ENCODE measurements around the genes AGAP4, SYT15, PTPN20 and SYT15B.

GRCh38 chr10:45000011-45000626, 604 bp upstream of the ZNF22 start:
- RRBS = no CpG with 5 or more reads among the region's 9 CpGs

GRCh38 chr10:45379150-45379758, 5.2 kb downstream of the ALOX5 start:
- RRBS = no CpG with 5 or more reads among the region's 9 CpGs

GRCh38 chr10:45847231-45847892, at the start of gene AGAP4:
Gene AGAP4, minus strand, starts transcription at chr10:45847500.
- RRBS = no CpG with 5 or more reads among the region's 20 CpGs

DNA sequence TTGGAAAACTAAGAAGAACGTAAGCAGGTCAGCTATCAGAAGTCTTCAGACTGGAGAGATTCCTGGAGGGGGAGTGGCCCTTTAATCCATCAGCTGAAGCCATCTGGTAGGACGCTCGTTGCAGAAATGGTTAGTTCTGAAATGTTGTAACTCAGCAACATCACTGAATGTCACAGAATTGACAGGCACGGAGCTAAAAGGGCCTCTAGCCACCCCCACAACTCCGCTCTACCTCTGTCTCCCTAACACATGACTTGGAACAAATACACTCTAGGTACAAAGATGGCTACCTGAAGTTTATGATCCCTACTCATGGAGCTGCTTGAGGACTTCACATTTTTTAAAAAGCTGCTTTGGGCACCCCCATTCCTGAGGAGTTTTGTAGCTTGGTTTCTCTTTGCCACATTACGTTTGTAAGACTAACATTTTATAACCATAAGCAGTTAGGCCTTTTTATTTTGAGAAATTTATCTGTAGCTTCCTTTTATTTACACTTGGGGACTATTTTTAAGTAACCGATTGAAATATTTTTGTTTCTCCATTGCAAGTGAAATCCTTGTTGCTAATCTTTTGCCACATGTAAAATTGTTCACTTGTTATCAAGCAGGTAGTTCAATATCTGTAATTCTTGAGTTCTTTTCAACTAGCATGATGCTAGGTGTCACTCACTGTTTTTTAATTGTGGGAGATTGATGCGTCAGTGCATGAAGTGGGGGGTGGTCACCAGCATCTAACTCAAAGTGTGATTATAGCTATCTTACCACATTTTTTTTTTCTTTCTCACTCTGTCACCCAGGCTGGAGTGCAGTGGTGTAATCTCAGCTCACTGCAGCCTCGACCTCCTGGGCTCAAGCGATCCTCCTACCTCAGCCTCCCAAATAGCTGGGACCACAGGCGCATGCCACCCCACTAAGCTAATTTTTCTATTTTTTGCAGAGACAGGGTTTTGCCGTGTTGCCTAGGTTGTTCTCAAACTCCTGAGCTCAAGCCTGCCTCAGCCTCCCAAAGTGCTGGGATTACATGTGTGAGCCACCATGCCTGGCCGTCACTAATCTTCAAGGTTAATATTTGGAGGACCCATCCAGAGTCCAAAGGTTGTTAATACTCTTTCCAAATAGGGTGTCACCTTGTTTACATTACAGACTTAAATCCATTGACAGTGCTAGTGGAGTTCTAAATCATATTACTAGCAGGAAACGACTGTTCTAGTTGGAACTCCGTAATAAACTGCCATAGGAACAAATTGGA, 28.6 kb downstream of the NCOA4 start:
- RRBS = no CpG with 5 or more reads among the region's 15 CpGs

- RRBS = no CpG with 5 or more reads among the region's 81 CpGs
Measured at GRCh38 chr10:46284340-46285357, 2.1 kb upstream of the ANTXRL start.

GRCh38 chr10:46578900-46579219, at the start of gene SYT15:
Gene SYT15, plus strand, starts transcription at chr10:46579128.
- RRBS = 2% methylated on average over 14 of the region's 36 CpGs

DNA sequence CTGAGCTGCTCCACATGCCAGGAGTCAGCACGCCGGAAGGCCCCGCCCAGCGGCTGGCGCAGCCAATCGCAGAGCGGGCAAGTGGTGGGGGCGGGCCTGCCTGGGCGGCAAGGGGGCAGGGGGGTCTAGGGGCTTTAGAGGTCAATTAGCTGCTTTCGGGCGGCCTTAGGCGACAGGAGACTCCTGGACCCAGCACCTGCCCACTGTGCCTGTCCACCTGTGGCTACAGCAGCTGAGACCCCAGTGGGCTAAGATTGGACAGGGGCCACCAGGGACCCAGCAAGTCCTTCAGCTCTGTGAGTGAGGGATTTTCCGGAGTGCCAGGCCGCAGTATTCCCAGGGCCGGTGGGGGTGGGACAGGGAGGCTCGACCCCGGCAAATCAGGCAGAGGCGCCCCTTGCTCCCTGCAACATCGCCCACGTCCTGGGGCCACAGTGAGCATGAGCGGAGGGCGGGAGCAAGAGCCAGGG, 154.3 kb upstream of the PTPN20 start:
- RRBS = no CpG with 5 or more reads among the region's 22 CpGs

- RRBS = no CpG with 5 or more reads among the region's 30 CpGs
Measured at GRCh38 chr10:46911152-46911552, at the start of gene PTPN20. Gene PTPN20, plus strand, starts transcription at chr10:46911428.

- RRBS = no CpG with 5 or more reads among the region's 15 CpGs
Measured at GRCh38 chr10:47023231-47023768, 112.1 kb downstream of the PTPN20 start.

- RRBS = no CpG with 5 or more reads among the region's 5 CpGs
Measured at GRCh38 chr10:47207215-47207630, 92.8 kb upstream of the GDF10 start.

DNA sequence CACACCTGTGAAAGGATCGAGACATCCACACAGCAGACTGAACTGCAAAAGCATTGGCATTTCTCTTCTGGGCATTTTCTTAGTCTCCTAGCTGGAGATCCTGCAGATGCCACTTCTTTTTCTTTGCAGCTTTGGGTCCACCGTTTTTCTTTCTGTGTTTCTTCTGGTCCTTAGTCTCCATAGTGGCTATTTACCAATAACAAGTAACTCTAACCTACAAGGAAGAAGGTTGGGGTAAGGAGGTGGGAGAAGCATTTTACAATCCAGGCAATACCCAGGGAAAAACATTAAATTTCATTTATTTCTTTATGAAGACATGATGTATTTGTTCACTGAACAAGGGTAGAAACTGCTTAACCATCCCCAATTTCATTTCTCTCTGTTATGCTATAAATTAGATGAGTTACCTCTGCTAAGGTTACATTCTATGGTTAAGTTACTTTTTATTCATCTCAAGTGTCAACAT, 28.3 kb upstream of the AGAP9 start:
- RRBS = no CpG with 5 or more reads among the region's 2 CpGs

DNA sequence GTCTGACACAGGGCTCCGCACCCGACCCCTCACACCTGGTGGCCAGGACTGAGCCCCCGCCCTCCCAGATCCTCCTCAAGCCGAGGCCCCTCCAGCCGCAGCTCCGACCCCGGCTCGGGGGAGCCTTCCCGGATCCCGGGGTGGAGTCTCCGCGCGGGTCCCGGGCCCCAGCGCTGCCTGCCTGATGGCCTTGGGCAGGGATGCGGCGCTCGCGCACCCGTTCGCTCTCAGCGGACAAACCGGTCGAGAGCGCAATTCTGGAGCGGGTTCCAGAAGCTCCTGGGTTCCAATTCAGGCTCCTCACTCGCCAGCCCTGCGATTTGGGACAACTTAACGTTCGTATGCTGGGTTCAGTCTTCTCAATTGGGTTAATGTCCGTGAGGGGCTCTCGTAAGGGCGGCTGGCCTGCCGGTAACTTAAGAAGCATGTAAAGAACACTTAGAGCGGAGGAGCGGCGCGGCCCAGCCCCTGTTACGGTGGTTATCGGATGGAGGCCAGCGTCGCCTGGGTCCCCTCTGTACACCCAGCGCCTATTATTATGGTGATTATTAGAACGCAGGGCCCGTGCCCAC, at the start of gene SYT15B:
Gene SYT15B, minus strand, starts transcription at position 555 of the 572 bp plus-strand sequence.
- RRBS = no CpG with 5 or more reads among the region's 45 CpGs

- RRBS = no CpG with 5 or more reads among the region's 1 CpG
Measured at GRCh38 chr10:47942182-47942705, 23.8 kb downstream of the NPY4R2 start.

- RRBS = no CpG with 5 or more reads among the region's 3 CpGs
Measured at GRCh38 chr10:48194751-48195377, 79.6 kb downstream of the FRMPD2 start.

- RRBS = 49% methylated on average over 4 of the region's 13 CpGs
Measured at GRCh38 chr10:48251491-48252229, 22.8 kb downstream of the FRMPD2 start.

GRCh38 chr10:48307256-48307639, 771 bp downstream of the MAPK8 start:
- RRBS = no CpG with 5 or more reads among the region's 19 CpGs

DNA sequence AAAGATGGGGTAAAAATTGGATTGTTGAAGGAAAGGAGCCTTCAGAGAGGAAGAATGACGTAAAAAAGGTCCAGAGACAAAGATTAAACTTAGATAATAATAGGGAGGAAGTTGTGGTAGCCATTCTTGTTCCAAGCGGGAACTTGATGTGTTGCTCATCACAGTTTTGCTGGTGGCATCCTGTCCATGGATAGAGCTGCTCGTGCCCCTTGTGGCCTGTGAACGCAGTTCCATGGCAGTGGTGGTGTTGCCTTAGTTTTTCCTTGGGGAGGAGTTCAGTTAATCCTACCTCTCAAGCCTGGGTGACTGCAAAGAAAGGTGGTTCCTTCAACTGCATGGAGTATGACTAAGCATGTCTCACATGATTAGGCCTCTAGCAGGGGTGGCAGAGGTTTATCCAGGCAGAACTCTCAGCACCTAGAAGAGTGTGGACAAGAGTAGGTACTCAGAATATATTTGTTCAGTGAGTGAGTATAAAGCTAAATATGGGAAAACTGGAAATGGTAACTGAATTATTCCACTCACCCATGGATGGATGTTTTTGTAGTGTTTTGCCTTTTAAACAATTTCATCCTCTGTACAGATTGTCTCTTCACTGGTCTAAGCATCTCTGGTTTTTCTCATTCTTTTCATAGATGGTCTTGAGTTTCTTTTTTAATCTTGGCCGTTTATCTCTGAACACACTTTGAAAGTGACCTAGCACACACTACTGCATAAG, 99.8 kb downstream of the MAPK8 start:
- RRBS = no CpG with 5 or more reads among the region's 5 CpGs

- RRBS = no CpG with 5 or more reads among the region's 23 CpGs
Measured at GRCh38 chr10:48671395-48671861, 13.2 kb upstream of the WDFY4 start.

GRCh38 chr10:49177093-49177840, 10.9 kb downstream of the TMEM273 start:
- RRBS = no CpG with 5 or more reads among the region's 8 CpGs

- RRBS = no CpG with 5 or more reads among the region's 3 CpGs
Measured at GRCh38 chr10:49362421-49362744, 33.5 kb downstream of the DRGX start.